Osteoblast (primary cell): ENCODE measurements around a stretch of chr9.

DNA sequence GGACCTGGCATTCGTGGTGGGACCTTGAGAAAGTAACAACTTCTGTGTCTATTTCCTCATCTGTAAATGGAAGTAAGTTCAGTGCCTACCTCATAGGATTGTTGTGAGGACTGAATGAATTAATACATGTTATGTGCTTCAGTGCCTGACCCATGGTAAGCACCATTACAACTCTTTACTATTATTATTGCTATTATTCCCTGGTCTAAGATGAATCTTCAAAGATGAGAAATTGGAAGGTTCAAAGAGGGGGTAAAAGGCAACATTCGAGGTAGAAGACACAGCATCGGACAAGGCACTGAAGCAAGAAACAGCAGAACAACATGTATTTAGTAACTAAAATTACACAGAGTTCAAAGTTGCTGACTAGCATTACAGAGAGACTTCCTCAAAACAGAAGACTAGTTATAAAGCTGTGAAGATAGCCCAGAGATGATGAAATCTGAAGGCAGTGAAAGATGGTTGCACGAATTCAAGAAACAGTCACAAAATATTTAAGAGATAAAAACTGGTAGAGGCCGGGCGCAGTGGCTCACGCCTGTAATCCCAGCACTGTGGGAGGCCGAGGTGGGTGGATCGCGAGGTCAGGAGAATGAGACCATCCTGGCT, 16.4 kb downstream of the MAPKAP1 start:
- CAGE, long polyA plus RNA: no peak
- RRBS: no CpG with 5 or more reads among the region's 10 CpGs

- CAGE, long polyA plus RNA: no peak
- RRBS: no CpG with 5 or more reads among the region's 14 CpGs
Observed at GRCh38 chr9:125804365-125805721, 57.7 kb downstream of the PBX3 start.

DNA sequence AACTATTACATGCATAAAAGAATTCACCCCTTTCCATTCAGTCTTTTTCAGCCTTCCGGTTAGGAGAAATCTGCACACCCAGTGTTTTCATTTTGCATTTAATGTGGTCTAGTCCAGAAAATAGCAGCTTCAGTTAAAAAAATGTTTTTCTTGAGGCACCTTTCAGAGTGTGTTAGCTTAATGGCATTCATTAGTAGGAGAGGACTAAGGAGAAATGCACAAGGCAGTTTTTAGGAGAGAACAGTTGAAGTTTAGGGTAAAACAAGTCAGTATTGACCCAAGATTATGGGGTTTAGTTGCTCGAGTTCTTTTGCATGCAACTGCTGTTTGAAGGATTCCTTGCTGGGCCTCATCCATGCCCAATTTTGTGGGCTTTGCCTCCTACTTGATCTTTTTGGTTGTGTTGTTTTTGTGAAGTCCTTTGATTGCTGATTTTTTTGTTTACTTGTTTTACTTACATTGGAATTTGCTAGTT, 95.2 kb downstream of the PBX3 start:
- CAGE, long polyA plus RNA: no peak
- RRBS: no CpG with 5 or more reads among the region's 2 CpGs

- CAGE, long polyA plus RNA: no peak
Observed at GRCh38 chr9:125904644-125904956, 157.4 kb downstream of the PBX3 start.

DNA sequence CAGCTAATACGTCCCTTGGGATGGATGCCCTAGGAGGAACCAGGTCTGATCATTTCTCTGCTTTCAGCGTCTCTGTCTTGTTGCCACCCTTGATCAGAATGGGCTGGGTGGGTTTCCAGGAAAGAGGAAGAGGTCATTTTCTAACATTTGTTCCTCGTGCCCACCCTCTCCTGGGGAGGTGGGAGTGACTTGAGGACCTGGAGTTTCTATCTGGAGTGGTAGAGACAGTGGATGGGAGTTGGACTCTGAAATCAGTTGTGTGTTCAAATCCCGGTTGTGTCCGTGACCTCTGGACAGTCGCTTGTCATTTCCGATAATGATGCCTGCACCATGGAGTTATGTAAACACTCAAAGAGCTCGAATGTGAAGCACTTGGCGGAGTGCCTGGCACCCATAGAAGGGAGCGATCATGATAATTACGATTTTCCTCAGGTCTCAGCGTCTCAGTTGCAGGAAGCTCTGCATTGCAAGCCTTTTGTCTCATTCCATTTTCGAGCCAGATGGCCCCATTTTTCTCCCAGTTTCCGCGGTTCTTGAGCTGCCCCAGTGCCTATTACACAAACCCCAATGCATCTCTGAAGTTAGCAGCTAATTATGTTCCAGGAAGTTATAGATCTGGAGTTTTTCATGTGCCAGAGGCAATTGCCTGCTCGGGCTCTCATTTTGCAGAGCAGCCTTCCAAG, 175.6 kb upstream of the MVB12B start:
- CAGE, long polyA plus RNA: no peak
- RRBS: no CpG with 5 or more reads among the region's 16 CpGs

DNA sequence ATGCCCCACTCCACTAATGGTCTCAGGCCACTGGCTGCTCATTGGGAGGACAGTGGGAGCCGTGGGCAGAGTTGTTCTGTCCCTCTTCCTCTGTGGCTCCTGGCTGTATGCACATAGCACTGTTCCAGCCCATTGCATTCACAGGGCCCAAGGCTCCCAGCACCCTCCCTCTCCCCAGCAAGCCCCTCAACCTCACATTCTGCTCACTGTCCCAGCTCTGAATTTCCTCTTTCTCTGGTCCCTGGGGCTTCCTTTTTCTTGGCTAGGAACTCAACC, 17.2 kb upstream of the MVB12B start:
- CAGE, long polyA plus RNA: no peak
- RRBS: no CpG with 5 or more reads among the region's 1 CpG

GRCh38 chr9:126327503-126328299, 1.1 kb downstream of the MVB12B start:
- CAGE, long polyA plus RNA: no peak
- RRBS: no CpG with 5 or more reads among the region's 13 CpGs

DNA sequence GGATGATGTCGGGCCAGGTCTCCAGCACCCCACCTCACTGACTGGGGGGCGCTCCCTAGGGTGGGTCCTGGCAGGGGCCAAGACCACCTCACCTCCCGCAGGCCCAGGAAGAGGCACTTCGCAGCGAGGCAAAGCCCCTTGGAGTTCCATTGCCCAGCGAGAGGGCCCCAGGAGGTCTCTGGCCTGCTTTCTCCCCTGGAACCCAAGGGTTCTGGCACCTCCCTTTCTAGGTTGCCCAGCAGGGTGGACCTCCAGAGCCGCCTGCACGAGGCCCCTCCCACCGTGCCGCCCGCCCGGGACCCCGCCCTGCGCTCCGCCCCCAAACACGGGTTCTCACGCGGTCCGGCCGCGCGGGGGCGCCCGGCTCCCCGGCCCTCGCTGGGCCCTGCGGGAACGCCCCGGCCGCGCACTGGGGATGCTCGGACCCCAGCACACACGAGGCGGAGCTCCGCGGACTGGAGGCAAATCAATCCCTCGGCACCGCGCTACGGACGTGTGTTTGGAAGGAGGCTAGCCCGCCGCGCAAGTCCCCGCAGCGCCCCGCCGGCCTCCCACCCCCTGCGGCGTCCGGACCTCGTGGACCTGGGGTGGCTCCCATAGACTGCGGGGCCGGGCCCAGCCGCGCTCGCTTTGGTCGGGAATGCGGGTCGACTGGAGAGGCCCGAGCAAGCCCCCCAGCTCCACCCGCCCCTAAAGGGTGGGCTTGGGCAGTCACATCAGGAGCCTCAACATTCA, 99.5 kb upstream of the LMX1B start:
- CAGE, long polyA plus RNA: no peak
- RRBS: 7% methylated on average over 11 of the region's 62 CpGs

- CAGE, long polyA plus RNA: no peak
- RRBS: no CpG with 5 or more reads among the region's 10 CpGs
Observed at GRCh38 chr9:126523465-126524168, 90.1 kb upstream of the LMX1B start.

- CAGE, long polyA plus RNA: no peak
- RRBS: no CpG with 5 or more reads among the region's 8 CpGs
Observed at GRCh38 chr9:126581944-126582238, 31.8 kb upstream of the LMX1B start.

- CAGE, long polyA plus RNA: no peak
- RRBS: no CpG with 5 or more reads among the region's 8 CpGs
Observed at GRCh38 chr9:126721400-126722120, 83.3 kb upstream of the ZBTB43 start.

GRCh38 chr9:126813090-126813896, 8.5 kb downstream of the ZBTB43 start:
- CAGE, long polyA plus RNA: no peak
- RRBS: no CpG with 5 or more reads among the region's 14 CpGs

DNA sequence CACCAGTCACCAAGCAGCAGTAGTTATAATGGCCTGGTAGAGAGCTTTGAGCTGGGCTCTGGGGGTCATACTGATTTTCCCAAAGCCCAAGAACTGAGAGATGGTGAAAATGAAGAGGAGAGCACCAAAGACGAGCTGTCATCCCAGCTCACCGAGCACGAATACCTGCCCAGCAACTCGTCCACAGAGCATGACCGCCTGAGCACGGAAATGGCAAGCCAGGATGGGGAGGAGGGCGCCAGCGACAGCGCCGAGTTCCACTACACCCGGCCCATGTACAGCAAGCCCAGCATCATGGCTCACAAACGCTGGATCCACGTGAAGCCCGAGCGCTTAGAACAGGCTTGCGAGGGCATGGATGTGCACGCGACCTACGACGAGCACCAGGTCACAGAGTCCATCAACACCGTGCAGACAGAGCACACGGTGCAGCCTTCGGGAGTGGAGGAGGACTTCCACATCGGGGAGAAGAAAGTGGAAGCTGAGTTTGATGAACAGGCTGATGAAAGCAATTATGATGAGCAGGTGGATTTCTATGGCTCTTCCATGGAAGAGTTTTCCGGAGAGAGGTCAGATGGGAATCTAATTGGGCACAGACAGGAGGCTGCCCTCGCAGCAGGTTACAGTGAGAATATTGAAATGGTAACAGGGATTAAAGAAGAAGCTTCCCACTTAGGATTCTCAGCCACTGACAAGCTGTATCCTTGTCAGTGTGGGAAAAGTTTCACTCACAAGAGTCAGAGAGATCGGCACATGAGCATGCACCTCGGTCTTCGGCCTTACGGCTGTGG, 27.3 kb upstream of the ZBTB34 start:
- CAGE, long polyA plus RNA: no peak
- RRBS: no CpG with 5 or more reads among the region's 30 CpGs

DNA sequence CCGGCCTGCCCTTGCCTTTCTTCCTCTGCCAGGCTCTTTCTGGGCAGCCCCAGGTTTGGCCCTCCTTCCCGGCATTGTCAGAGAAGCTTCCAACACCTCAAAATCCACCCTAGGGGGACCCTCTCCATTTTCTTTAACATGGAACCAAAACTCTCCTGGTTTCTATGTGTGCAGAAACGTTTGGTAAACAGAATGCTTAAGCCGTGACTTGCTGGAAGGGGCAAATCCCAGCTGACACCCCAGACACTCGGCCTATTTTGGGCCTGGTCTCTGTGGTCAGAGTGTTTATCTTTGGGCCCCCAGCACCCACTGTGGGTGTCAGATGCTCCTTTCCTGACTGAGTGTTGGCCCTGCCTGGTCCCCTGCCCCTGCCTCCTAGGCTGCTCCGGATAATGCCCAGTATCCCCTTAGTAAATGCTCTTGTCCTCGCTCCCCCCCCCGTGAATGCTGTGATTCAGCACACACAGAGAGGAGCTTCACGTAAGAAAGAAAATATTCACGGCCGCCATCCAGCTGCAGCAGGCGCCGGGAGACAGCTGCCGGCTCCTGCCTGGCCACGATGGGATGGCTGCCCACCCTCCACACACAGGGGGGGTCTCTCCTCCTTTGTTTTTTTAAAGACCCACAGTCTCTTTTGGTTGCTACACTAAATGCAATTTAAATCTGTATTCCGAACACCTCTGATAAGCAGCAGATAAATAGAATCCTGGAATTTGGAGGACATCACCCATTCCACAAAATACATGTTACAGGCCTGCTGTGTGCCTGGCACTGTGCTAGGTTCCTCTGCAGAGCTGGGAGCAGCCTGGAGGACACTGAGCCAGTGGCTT, 11.4 kb upstream of the ANGPTL2 start:
- CAGE, long polyA plus RNA: no peak
- RRBS: 22% methylated on average over 2 of the region's 16 CpGs

DNA sequence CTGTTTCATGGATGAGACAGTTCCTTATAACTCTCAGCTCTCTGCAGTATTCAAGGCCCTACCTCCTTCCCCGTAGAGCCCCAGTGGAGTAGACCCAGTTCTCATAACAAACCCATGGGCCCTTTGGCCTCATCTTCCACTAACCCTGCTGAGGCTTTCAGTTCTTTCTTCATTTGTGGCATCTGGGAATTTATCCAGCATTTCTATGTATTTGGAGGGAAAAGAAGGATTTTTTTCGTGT, 46.7 kb upstream of the ANGPTL2 start:
- CAGE, long polyA plus RNA: no peak
- RRBS: no CpG with 5 or more reads among the region's 2 CpGs

DNA sequence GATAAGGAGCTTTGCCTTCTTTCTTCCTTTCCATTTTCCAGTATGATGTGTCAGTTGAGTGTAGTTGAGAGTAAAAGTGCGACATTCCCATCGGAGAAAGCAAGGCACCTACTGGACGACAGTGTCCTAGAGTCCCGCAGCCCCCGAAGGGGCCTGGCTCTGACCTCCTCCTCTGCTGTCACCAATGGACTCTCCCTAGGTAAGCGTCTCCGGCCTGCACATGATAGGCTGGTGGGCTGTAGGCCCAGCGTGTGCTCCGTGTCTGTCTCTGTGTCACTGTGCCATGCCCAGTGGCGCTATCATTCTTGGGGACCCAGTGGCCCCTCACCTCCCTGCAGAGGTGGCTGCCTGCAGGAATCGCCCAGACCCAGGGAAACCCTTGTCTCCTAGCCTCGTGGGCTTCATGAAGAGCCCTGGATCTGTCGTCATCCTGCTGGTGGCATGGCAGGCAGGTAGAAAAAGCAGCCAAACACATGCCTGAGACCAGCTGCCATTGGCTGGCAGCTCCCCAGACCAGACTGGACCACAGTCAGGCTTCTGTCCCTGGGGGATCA, 68.1 kb upstream of the GARNL3 start:
- CAGE, long polyA plus RNA: no peak
- RRBS: no CpG with 5 or more reads among the region's 13 CpGs

DNA sequence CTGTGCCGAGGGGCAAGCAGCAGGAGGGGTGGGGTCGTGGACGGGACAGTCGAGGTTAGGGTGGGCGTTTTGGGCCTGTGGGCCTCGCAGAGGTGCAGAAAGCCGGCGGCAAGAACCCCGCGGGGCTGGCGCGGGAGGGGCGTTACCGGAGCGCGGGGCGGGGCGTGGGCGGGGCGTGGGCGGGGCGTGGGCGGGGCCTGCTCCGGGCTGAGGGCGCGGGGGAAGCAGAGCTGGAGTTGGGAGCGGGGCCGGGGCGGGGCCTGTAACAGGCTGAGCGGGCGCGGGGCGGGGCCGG, 39.9 kb upstream of the GARNL3 start:
- CAGE, long polyA plus RNA: no peak
- RRBS: 2% methylated on average over 28 of the region's 34 CpGs

- CAGE, long polyA plus RNA: no peak
Observed at GRCh38 chr9:127337039-127337328, 60.0 kb upstream of the SLC2A8 start.

GRCh38 chr9:127521336-127521729, 47.5 kb downstream of the NIBAN2 start:
- CAGE, long polyA plus RNA: no peak
- RRBS: no CpG with 5 or more reads among the region's 10 CpGs

- CAGE, long polyA plus RNA: no peak
- RRBS: no CpG with 5 or more reads among the region's 16 CpGs
Observed at GRCh38 chr9:127536850-127537629, 31.8 kb downstream of the NIBAN2 start.